Thyroid gland (tissue), 7 donors: ENCODE results near the gene UPK3A.

DNA sequence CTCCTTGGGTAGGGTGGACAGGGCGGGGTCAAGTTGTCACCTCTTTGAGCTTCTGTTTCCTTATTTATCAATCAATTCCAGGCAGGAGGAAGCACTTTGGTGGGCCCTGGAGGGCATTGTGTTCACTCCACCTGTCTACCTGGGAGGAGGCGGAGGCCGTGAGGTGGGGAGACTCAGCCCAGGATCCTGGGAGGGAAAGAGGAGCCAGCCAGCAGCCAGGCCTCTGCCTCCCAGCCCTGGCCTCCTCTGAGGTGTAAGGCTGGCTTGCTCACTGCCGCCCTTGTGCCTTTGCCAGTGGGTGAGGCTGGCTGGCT, 25.5 kb upstream of the SHISAL1 start:
- PRO-cap, 2 experiments = no peak in any of the 2 experiments
- RAMPAGE, long total RNA, 5 experiments = no peak in any of the 5 experiments

- PRO-cap, 2 experiments = no peak in any of the 2 experiments
- RAMPAGE, long total RNA, 5 experiments = no peak in any of the 5 experiments
Observed at GRCh38 chr22:44449285-44449663, 48.8 kb downstream of the RTL6 start.

DNA sequence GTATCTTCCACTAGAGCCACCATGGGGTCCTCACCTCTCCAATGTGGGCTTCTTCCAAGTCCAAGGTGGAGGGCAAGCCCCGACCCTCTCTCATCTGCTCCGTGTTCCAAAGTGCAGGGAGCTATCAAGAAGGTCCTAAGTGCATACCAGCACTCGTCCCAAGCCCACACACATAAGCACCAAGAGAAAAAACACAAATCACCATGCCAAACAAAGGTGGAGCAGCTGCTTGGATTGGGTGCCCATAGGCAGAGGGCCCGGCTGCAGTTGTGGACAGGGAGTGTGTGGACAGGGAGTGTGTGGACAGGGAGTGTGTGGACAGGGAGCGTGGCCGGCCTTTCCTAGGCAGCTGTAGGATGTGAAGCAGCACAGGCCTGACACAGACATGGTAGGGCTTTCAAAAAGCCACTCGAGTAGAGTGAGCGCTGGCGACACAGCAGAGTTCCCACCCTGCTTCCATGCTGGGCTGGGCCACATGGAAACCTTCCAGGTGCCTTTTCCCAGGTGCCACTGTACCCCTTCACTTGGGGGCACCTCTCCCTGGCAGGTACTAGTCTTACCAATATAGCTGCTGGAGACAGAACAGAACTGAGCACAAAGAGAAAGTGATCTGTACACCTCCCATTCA, 3.5 kb downstream of the RTL6 start:
- PRO-cap, 2 experiments = no peak in any of the 2 experiments
- RAMPAGE, long total RNA, 5 experiments = no peak in any of the 5 experiments

DNA sequence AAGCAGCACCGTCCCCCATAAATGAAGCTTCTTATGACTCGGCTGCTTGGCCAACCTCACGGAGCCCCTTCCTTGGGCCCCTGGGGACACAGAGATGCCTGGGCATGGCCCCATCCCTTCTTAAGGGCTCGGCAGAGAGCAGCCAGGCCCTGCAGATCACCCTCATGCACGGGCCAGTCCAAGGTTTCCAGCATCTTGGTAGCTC, 92.7 kb upstream of the PRR5 start:
- PRO-cap, 2 experiments = peak in 1 of 2 experiments; most common minus-strand start position 125 of the sequence (in 1)
- RAMPAGE, long total RNA, 5 experiments = no peak in any of the 5 experiments

GRCh38 chr22:44648246-44649325, 53.4 kb upstream of the PRR5 start:
- PRO-cap, 2 experiments = peak in 1 of 2 experiments; most common plus-strand start chr22:44648968 (in 1); most common minus-strand start chr22:44648890 (in 1)
- RAMPAGE, long total RNA, 5 experiments = no peak in any of the 5 experiments

- PRO-cap, 2 experiments = no peak in any of the 2 experiments
- RAMPAGE, long total RNA, 5 experiments = no peak in any of the 5 experiments
Observed at GRCh38 chr22:44865479-44865678, 113.0 kb downstream of the ARHGAP8 start.

GRCh38 chr22:45052745-45053061, 42.9 kb upstream of the PHF21B start:
- PRO-cap, 2 experiments = no peak in any of the 2 experiments
- RAMPAGE, long total RNA, 5 experiments = no peak in any of the 5 experiments

DNA sequence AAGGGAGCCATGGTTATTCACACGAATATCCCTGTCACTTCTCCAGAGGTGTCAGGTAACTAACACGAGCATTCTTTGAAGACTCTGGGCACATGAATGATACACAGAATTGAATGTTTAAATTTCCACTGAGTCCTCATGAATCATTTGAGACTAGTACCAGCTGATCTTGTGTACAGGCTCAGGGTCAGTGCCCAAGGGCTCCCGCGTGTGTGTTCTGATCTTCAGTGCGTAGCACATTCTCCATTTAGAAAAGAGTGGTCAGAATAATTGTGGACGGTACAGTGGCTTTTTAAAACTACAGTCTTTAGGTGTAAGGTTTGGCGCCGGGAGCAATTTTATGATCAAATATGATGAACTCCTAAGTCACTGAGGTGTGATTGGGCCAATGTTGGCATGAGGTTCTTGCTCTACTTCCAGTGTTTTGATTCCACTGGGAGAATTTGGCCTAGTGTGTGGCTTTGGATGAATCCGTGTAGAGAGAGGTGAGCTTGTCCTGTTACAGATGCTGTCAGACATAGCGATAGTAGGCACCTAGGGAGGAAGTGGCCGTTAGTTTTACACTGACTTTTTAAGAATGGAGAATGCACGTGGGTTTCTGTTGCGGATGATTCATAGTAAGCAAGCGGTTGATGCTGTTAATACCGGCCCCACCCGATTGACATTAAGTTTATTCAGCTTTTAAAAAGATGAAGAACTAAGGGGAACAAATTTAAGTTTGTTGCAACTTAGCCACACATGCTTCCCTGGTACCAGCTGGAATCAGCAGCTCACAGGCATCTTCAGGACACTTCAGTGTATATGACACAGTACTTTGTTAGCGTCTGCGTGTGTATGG, 22.2 kb downstream of the NUP50 start:
- PRO-cap, 2 experiments = no peak in any of the 2 experiments
- RAMPAGE, long total RNA, 5 experiments = no peak in any of the 5 experiments

- PRO-cap, 2 experiments = no peak in any of the 2 experiments
- RAMPAGE, long total RNA, 5 experiments = no peak in any of the 5 experiments
Observed at GRCh38 chr22:45209310-45209967, 31.3 kb downstream of the KIAA0930 start.

DNA sequence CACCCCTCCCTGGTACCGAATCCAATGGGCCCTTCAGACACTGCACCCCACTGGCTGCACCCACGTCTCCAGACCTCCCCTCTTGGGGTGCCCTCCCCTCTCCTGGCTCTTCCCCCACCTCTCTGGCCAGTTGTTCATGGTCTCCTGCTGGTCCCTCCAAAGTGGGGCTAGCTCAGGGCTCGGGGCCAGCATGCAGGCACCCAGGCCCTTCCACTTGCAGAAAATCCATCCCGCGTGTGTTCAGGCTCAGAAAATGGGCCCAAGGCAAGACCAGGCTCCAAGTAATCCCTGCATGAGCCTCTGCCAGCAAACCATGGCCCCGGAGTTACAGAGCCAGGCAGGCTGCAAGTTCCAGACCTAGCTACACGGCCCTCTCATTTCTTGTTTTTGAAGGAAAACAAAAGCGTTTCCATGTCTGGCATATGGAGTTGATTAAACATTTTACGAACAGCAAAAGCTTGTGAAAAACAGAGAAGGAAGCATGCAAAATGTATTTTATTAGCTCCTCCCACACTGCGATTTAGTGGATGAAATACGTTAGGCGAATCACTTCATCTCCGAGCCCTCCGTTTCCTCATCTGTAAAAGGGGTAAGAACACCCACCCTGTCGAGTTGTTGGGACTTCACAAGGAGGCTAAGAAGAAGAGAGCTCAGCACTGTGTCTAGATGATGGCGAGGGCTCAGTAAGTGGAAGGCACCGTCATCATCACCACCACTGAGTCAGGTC, 29.7 kb downstream of the KIAA0930 start:
- PRO-cap, 2 experiments = no peak in any of the 2 experiments
- RAMPAGE, long total RNA, 5 experiments = no peak in any of the 5 experiments

DNA sequence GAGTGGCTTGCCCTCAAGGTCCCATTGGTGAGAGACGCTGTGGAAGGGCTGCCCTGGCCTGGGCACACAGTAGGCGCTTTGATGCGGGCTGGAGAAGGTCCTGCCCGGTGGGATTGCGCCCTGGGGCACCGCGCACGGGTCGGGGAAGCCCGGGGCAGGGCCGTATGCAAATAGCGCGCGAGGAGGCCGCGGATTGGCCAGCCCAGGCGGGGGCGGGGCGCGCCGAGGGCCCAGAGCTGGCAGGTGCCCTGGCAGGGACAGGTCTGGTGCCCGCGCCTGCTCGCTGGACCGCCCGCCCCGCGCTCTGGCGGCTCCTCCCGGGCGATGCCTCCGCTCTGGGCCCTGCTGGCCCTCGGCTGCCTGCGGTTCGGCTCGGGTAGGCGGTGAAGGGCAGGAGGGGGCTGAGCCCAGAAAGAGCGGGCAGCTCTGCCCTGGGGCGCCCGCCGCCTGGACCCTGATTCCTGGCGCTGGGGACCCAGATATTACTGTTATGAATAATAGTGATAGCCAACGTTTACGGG, at the start of gene UPK3A:
Gene UPK3A (plus strand): TSS at position 260 of the 521 bp plus-strand sequence.
- PRO-cap, 2 experiments = peak in 2 of 2 experiments; most common plus-strand start position 260 of the sequence (in 2); most common minus-strand start position 141 of the sequence (in 2)
- RAMPAGE, long total RNA, 5 experiments = start-site peak on the plus strand in 3 of 5 experiments, centred at positions 247 to 258 of the sequence, 38 to 43 reads per replicate

DNA sequence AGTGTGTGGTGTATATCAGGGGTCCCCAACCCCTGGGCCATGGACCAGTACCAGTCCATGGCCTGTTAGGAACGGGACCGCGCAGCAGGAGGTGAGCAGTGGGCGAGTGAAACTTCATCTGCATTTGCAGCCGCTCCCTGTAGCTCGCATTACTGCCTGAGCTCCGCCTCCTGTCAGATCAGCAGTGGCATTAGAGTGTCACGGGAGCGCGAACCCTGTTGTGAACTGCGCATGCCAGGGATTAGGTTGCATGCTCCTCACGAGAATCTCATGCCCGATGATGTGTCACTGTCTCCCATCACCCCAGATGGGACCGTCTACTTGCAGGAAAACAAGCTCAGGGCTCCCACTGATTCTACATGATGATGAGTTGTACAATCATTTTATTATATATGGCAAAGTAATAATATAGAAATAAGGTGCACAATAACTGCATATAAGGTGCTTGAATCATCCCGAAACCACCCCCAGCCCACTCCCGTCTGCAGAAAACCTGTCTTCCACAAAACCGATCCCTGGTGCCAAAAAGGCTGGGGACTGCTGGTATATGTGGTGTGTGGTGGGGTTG, 6.0 kb downstream of the UPK3A start:
- PRO-cap, 2 experiments = no peak in any of the 2 experiments
- RAMPAGE, long total RNA, 5 experiments = no peak in any of the 5 experiments

- PRO-cap, 2 experiments = no peak in any of the 2 experiments
- RAMPAGE, long total RNA, 5 experiments = no peak in any of the 5 experiments
Observed at GRCh38 chr22:45322672-45323465, 13.1 kb downstream of the FAM118A start.

DNA sequence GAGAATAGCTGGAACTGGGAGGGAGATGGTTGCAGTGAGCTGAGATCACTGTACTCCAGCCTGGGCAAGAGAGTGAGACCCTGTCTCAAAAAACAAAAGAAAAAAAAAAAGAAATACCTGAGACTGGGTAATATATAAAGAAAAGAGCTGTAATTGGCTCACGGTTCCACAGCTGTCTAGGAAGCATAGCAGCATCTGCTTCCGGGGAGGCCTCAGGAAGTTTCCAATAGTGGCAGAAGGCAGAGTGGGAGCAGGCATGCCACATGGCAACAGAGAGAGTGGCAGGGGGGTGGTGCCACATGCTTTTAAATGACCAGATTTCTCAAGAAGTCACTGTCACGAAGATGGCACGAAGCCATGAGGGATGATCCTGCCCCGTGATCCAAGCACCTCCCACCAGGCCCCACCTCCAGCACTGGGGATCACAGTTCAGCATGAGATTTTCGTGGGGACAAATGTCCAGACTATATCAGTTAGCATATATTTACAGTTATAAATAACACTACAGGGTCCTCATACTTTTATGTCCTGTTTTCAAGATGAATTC, 19.0 kb downstream of the FAM118A start:
- PRO-cap, 2 experiments = no peak in any of the 2 experiments
- RAMPAGE, long total RNA, 5 experiments = no peak in any of the 5 experiments

DNA sequence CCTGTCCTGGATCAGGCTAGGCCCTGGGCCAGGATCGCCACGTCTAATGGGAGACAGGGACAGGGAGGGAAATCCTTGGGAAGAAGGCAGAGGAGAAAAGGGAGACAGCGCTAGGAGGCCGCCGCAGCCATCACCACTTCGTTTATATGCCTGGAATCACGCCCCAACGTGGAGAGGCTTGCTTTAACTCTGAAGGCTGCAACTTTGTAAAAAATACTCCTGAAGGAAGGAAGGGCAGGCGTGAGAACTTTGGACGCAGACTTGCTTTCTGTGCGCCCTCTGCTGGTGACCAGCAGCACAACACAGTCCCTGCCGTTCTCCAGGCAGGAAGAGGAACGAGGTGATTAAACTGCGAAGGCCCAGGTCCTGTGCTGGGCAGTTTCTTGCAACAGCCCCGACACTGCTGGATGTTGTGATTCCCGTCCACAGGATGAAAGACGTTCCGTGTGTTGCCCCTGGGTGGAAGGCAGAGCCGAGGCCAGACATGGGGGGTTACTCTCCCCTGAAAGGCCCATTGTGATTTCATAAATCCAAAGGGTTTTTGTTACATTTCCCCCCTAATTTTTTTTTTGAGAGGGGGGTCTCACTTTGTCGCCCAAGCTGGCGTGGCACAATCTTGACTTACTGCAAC, 22.2 kb downstream of the RIBC2 start:
- PRO-cap, 2 experiments = peak in 1 of 2 experiments; most common plus-strand start position 347 of the sequence (in 1); most common minus-strand start position 158 of the sequence (in 1)
- RAMPAGE, long total RNA, 5 experiments = no peak in any of the 5 experiments

DNA sequence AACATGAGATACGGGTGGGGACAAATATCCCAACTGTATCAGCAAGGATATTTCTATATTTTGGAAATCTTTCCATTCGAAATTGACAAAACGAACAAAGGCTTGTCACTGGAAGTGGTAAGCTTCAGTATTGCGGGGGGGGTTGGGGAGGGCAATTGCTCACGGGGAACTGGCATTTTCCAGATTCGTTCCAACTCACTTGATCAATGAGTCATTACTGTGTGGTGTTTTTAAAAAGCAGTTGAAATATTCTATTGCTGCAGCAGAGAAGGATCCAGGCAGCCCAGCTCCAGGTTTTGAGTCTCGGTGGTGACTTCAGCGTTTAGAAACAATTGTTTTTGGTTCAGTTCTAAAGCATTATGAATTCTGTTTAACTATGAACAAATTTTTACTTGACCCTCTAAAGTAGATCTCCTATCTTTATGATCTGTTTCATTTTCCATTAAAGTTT, 33.8 kb upstream of the FBLN1 start:
- PRO-cap, 2 experiments = peak in 2 of 2 experiments; most common plus-strand start position 254 of the sequence (in 1); most common minus-strand start position 191 of the sequence (in 1)
- RAMPAGE, long total RNA, 5 experiments = no peak in any of the 5 experiments

GRCh38 chr22:45499612-45500228, 3.0 kb upstream of the FBLN1 start:
- PRO-cap, 2 experiments = no peak in any of the 2 experiments
- RAMPAGE, long total RNA, 5 experiments = no peak in any of the 5 experiments

DNA sequence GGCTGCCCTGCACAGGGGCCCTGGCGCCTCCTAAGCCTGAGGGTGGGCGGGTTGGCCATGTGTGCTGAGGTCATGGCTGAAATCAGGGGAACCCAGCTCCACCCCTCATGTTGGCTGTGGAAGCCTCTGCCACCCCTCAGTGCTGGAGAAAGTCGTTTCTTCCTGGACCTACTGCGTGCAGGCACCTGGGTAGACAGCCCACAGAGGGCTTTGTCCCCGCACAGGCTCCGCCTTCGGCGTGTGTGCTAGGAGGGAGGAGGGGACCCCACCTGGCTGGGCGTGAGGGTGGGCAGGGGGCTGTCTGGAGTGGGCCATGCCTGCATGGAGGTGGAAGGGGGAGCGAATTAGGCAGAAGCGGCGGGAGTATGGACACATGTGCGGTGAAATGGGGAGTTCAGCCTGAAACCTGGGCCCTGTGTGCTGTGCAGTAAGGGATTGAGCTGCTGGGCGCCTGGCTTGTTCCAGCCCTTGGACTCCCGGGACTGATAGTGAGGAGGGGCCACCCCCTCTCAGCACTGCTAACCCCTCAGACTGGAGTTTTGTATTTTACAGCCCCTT, 49.3 kb downstream of the FBLN1 start:
- PRO-cap, 2 experiments = no peak in any of the 2 experiments
- RAMPAGE, long total RNA, 5 experiments = no peak in any of the 5 experiments

GRCh38 chr22:45574111-45574640, 71.5 kb downstream of the FBLN1 start:
- PRO-cap, 2 experiments = no peak in any of the 2 experiments
- RAMPAGE, long total RNA, 5 experiments = no peak in any of the 5 experiments

DNA sequence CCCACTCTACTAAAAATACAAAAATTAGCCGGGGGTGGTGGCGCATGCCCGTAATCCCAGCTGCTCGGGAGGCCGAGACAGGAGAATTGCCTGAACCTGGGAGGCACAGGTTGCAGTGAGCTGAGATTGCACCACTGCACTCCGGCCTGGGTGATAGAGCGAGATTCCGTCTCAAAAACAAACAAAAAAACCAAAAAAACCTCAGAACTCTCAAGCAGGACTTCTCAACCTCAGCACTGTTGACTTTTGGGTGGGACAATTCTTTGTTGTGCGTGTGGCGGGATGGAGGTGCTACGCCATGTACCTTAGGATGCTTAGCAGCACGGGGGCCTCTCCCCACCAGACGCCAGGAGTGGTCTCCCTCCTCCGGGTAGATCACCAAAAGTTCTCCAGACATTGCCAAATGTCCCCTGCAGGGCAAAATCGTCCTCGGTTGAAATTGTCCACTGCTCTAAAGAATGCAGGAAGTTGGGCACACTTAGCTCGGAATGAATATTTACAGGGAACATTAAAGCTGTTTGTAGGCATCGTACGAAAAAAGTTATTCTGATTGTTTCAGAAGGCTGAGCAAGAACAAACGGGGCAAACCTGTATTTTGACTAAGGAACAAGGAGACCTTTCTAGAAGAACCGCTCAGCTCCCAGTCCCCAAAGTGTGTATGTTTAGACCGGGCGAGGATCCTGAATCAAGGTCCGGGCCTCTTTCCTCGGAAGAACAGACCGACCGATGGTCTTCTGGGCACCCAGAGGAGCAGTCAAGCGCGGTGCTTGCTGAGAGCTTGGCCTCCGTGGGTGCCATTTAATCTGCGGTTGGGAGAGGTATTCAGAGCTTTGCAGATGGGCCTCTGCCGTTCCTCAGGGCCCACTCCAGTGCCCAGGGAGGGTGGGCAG, 26.8 kb upstream of the ATXN10 start:
- PRO-cap, 2 experiments = no peak in any of the 2 experiments
- RAMPAGE, long total RNA, 5 experiments = no peak in any of the 5 experiments